Measurements from ENCODE around the genes CCDC158 and CCNI.

DNA sequence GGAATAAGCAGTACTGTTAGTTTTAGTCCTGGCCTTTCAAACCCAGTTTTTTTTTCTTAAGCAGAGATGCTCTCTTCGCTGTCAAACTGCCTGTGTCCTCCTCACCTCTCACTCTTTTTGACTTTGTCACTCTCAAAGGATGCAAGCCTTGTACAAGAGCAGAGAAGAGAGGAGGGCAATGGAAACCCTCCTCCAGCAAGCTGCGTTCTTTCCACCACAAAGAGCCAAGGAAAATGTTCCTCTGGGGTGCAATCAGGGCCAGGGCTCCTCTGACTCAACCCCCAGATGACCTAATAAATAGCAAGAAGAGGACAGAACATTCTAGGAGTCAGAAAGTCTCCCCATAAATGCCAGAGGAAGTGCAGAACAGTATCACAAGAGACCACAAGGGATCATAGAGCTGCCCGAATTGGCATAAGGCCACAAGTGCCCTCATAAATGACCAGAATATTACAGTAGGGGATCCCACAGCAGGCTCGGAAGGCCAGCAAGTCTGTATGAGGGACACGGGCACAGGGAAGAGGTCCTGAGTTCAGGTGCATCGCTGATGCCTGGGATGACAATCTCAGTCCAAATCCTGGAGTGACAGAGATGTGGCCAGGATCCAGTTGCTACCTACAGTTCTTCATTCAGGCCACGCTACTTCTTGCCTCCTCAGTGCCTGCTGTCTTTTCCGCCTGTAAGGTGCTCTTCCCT lies 186.0 kb downstream of the RCHY1 start:
- RRBS: no CpG with 5 or more reads among the region's 8 CpGs
CAGE:
- cytosol, long polyA plus RNA: no peak
- long polyA plus RNA: no peak
- nucleus, long polyA plus RNA: no peak

DNA sequence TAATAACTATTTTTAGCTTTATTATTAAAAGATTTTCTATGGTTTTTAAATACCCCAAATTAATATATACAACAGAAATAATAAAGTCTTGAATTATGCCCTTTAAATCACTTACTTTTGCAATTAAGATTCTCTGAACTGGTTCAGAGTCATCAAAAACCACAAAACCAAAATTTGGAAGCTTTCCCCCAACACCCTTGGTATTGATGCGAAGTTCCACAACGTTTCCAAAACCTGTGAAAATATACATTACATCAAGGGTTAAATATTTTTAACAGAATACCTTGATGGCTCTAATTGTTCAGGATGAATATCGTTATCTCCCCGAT lies 15.9 kb upstream of the CDKL2 start:
- RRBS: no CpG with 5 or more reads among the region's 4 CpGs
CAGE:
- cytosol, long polyA plus RNA: no peak
- long polyA plus RNA: no peak
- nucleus, long polyA plus RNA: no peak

- RRBS: no CpG with 5 or more reads among the region's 8 CpGs
CAGE:
- cytosol, long polyA plus RNA: no peak
- long polyA plus RNA: no peak
- nucleus, long polyA plus RNA: no peak
Observed at GRCh38 chr4:75988972-75989877, 1.5 kb downstream of the SDAD1 start.

- RRBS: no CpG with 5 or more reads among the region's 19 CpGs
CAGE:
- cytosol, long polyA plus RNA: no peak
- long polyA plus RNA: no peak
- nucleus, long polyA plus RNA: no peak
Observed at GRCh38 chr4:75989878-75990484, 764 bp downstream of the SDAD1 start.

- RRBS: no CpG with 5 or more reads among the region's 7 CpGs
CAGE:
- cytosol, long polyA plus RNA: no peak
- long polyA plus RNA: no peak
- nucleus, long polyA plus RNA: no peak
Observed at GRCh38 chr4:76250887-76251376, 589 bp upstream of the FAM47E start.

GRCh38 chr4:76307110-76307365 lies 505 bp downstream of the STBD1 start:
- RRBS: under 1% methylated on average over 9 of the region's 19 CpGs
CAGE:
- cytosol, long polyA plus RNA: no peak
- long polyA plus RNA: no peak
- nucleus, long polyA plus RNA: no peak

GRCh38 chr4:76310592-76311108 lies 4.1 kb downstream of the STBD1 start:
- RRBS: no CpG with 5 or more reads among the region's 6 CpGs
CAGE:
- cytosol, long polyA plus RNA: no peak
- long polyA plus RNA: no peak
- nucleus, long polyA plus RNA: no peak

- RRBS: 6% methylated on average over 23 of the region's 88 CpGs
CAGE:
- cytosol, long polyA plus RNA: no peak
- long polyA plus RNA: no peak
- nucleus, long polyA plus RNA: no peak
Observed at GRCh38 chr4:76420854-76422026, at the start of gene CCDC158. Gene CCDC158 (minus strand): TSS chr4:76421141.

GRCh38 chr4:76546560-76547439 lies 111.8 kb downstream of the SHROOM3 start:
- RRBS: 14% methylated on average over 2 of the region's 9 CpGs
CAGE:
- cytosol, long polyA plus RNA: no peak
- long polyA plus RNA: no peak
- nucleus, long polyA plus RNA: no peak

GRCh38 chr4:76587963-76588879 lies 153.2 kb downstream of the SHROOM3 start:
- RRBS: no CpG with 5 or more reads among the region's 4 CpGs
CAGE:
- cytosol, long polyA plus RNA: no peak
- long polyA plus RNA: no peak
- nucleus, long polyA plus RNA: no peak

DNA sequence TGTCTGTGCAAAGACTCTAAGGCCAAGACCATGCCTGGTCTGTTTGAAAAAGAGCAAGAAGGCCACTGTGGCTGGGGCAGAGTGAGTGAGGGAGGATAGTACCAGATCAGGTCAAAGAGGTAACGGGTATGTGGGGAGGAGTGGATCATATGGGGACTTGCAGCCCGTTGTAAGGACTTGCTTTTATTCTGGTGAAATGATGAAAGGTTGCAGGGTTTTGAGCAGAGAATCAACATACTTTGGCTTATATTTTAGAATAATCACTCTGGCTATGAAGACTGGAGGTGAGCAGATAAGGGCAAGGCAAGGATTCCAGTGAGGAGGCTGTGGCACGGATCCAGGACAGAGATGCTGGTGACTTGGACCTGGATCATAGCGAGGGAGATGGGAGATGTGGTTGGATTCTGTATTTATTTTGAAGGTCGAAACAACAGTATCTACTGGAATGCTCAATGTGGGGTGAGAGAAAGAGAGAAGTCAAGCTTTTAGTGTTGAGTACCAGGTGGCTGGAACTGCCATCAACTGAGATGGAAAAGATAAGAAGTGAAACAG lies 194.3 kb downstream of the SHROOM3 start:
- RRBS: no CpG with 5 or more reads among the region's 5 CpGs
CAGE:
- cytosol, long polyA plus RNA: no peak
- long polyA plus RNA: no peak
- nucleus, long polyA plus RNA: no peak

DNA sequence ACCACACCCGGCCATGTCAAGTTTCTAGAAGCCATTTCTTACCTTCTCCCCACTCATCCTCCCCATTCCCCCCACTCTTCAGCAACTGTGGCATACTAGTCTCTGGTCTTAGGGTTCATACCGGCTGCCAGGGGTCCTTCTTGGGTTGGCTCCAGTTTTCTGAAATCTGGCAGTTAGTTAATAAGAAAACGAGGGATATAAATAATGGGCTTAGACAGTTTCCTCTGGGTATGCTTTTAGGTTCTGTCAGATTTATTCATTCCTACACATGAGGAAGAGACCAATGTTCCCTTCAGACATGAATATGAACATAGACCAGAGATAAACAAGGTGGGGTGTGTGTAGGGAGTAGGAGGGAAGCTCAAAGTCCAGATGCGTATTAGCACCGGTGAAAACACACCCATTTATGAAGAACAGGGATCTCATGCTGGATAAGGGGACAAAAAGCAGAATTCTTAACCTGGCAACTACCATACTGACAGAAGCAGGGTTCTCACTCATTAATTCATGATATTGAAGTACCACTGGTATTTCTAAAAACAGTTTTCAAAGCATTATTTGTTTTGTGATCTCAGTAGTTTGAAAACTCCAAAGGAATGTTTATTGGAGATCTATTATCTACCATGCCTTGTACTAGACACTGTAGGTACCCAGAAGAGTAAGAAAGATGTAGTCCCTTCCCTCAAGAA lies 223.0 kb downstream of the SOWAHB start:
- RRBS: 100% methylated on average over 2 of the region's 5 CpGs
CAGE:
- cytosol, long polyA plus RNA: no peak
- long polyA plus RNA: no peak
- nucleus, long polyA plus RNA: no peak

GRCh38 chr4:76690251-76690738 lies 207.6 kb downstream of the SOWAHB start:
- RRBS: no CpG with 5 or more reads among the region's 7 CpGs
CAGE:
- cytosol, long polyA plus RNA: no peak
- long polyA plus RNA: no peak
- nucleus, long polyA plus RNA: no peak

DNA sequence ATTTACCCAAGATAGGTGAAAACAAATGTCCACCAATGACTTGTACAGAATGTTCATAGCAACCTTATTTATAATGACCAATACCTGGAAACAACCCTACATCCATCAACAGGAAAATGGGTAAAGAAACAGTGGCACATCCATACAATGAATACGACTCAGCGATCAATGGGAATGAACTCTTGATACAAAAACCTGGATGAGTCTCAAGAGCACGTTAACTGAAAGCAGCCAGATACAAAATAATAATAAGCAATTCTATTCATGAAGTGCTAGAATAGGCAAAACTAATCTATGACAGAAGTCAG lies 205.5 kb downstream of the SOWAHB start:
- RRBS: no CpG with 5 or more reads among the region's 3 CpGs
CAGE:
- cytosol, long polyA plus RNA: no peak
- long polyA plus RNA: no peak
- nucleus, long polyA plus RNA: no peak

DNA sequence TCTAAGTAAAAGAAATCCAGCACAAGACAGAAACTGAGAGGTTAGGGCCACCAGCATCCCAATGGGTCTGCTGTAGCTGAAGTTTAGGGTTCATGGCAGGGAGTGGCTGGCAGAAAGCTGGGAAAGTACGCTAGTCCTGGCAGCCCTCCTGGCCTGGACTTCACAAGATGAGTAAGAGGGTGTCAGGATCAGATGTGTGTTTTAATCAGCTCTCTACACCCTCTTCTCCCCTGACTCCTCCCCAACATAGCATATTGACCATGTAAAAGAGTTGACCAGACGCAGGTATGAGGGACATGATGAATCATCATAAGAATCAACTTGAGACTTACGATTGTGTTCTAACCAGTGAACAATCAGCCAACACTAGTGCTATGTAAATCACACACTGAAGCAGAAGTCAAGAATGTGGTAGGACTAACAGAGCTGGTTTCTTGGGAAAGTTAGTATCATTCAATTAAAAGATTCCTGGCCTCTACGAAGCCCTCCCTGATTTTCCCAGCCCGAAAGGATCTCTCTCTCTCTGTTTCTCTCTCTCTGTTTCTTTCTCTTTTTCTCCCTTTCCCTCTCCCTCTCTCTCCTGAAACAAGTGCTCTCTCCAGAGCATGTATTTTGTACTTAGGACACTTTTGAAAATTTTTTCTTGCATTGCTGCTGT lies 5.3 kb downstream of the SOWAHB start:
- RRBS: no CpG with 5 or more reads among the region's 5 CpGs
CAGE:
- cytosol, long polyA plus RNA: no peak
- long polyA plus RNA: no peak
- nucleus, long polyA plus RNA: no peak

DNA sequence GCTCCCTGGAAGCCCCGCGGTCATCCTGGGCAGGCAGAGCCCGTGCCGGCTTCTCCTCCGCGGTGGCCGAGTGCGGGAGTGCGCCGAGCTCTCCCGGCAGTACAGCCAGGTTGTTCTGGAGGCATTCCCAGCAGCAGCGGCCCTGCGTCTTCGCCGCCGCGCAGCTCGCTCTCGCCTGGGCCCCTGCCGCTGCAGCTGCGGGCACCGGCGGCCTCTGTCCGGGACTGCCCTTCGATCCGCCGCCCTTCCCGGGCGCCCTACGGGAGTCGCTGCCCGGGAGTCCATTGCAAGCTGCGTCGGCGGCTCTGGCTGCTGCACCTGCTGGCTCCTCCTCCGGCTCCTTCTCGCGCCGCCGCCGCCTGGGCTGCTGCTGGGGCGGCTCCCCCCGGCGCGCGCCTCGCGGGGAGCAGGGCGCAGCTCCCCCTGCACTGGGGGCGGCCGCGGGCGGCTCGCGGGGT lies 786 bp downstream of the SOWAHB start:
- RRBS: 2% methylated on average over 27 of the region's 55 CpGs
CAGE:
- cytosol, long polyA plus RNA: no peak
- long polyA plus RNA: no peak
- nucleus, long polyA plus RNA: no peak

DNA sequence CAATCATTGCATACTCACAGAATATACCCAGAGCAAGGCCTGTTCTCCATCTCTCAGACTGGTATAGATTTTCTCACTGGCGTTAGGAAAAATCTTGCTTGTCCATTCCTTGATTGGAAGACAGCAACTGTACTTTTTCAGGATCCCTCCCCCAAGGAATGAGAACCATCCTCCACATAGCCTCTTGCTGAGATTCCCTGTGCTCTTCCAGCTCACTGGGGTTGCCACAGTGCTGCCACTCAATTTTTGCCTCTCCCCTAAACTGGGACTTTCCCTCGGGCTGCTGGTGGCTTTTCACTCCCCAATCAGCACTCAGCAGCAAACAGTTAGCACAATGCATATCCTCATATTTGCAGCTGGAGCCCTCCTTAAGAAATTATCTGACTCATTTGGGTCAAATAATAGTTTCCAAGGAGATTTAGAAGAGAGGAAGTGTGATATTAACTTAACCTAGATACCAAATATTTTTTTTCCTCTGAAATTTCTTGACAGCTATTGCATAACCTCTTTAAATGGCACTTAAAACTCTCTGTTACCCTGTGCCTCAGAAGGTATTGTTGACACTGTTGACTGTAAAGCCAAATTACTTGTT lies 57.8 kb downstream of the SEPTIN11 start:
- RRBS: no CpG with 5 or more reads among the region's 2 CpGs
CAGE:
- cytosol, long polyA plus RNA: no peak
- long polyA plus RNA: no peak
- nucleus, long polyA plus RNA: no peak

- RRBS: no CpG with 5 or more reads among the region's 8 CpGs
CAGE:
- cytosol, long polyA plus RNA: no peak
- long polyA plus RNA: no peak
- nucleus, long polyA plus RNA: no peak
Observed at GRCh38 chr4:77030626-77031040, 45.2 kb downstream of the CCNI start.

GRCh38 chr4:77075869-77076554 lies at the start of gene CCNI:
Gene CCNI (minus strand): TSS chr4:77075989.
- RRBS: 1% methylated on average over 9 of the region's 46 CpGs
CAGE:
- cytosol, long polyA plus RNA: start-site peak on the minus strand at chr4:77075967-77075979, 35 and 27 reads in 2 replicates
- long polyA plus RNA: start-site peak on the minus strand at chr4:77075966-77075979, 54 and 30 reads in 2 replicates; start-site peak on the plus strand at chr4:77076042-77076175, 6 and 12 reads in 2 replicates
- nucleus, long polyA plus RNA: no peak

GRCh38 chr4:77169424-77169810 lies 12.4 kb downstream of the CCNG2 start:
- RRBS: no CpG with 5 or more reads among the region's 2 CpGs
CAGE:
- cytosol, long polyA plus RNA: no peak
- long polyA plus RNA: no peak
- nucleus, long polyA plus RNA: no peak

Measured in SK-N-SH (cell line).